Gastroesophageal sphincter (tissue), 4 donors: Measurements from ENCODE around the genes CFLAR, CASP8 and TRAK2.

- PRO-cap: no peak
- RAMPAGE, long total RNA, 4 experiments: no peak in any of the 4 experiments
Measured at GRCh38 chr2:200742378-200742807, 69.3 kb upstream of the BZW1 start.

DNA sequence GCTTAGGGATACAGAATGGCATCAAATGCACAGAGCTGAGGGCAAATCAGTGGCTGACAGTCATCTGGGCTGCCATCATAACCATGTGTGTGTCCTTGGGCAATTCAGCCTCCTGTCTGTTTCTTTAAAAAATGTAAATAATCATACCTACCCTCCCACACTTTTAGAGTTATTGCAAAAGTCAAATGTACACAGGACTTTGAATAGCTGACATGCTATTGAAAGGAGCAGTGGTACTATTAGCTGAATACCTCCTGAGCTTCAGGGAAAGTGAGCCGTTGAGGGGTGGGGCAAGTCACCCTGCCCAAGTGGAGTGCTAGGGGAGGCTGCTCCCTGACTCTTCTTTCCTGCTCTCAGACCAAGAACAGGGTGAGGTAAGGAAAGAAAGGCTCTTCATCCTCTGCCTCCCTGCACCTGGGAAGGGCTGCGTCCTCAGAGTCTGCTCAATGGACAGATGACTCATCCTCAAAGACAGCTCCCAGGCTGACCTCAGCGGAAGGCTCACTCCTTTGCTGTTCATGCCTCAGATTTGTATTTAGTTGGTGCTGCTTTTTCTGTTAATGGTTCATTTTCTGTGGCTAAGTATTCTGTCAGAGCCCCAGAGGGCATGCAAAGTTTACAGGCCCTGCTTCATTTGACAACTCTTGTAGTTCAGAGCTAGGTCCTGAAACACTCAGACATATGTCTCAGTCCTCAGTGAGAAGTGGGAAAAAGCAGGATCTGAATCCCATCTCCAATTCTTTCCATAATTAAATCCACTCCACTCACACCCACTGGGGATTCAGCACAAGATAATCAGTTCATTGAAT is 54.8 kb upstream of the BZW1 start:
- PRO-cap: no peak
- RAMPAGE, long total RNA, 4 experiments: no peak in any of the 4 experiments

DNA sequence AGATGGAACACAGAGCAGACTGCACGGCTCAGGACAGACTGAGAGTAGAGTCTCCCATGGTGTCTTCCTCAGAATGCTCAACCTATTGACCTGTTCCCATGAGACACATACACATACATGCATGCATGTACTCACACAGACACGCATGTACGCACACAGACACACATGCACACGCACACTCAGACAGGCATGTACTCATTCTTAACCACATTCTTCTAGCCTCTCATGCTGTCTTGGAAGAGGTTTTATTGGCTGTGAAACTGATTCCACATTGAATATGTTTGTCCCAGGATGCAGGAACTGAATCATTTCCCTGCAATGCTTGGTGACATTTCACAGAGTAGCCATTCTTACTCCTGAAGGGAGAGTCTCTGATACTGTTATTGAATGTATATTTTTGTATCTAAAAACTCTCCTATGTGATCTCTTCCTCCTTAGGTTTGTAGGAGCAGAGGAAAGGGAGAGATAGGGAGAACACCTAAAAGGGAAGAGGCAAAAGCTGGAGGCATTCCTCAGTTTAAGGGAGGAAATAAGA is 23.4 kb upstream of the BZW1 start:
- PRO-cap: no peak
- RAMPAGE, long total RNA, 4 experiments: no peak in any of the 4 experiments

DNA sequence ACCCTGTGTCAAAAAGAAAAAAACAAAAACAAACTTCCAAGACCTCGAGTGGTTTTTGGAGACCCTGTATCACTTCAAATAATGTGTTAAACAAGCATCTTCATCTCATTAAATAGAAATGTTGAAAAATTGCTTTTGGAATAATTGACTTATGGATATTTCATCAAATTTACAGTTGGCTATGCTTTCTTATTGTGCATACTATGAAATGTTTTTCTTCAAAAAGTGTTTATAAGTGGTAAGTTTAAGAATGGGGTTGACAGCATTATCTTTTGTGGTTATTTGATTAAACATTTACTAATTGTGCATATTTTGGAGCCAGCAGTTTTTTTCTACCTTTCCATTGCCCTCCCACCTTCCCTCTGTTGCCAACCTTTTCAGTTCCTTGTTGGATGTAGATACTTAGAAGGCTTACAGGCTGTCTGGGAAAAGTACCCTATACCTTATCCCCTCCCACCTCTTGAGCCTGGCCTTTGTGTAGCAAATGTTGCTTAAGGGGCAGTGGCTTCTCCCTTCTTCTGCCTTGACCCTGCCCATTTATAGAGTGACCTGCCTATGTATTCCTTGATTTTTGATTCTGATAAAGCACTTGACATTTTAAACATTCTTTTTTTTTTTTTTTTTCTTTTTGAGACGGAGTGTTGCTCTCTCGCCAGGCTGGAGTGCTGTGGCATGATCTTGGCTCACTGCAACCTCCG is 1.3 kb downstream of the NIF3L1 start:
- PRO-cap: no peak
- RAMPAGE, long total RNA, 4 experiments: no peak in any of the 4 experiments

- PRO-cap: no peak
- RAMPAGE, long total RNA, 4 experiments: no peak in any of the 4 experiments
Measured at GRCh38 chr2:201058796-201059625, 12.5 kb downstream of the HYCC2 start.

- PRO-cap: bidirectional peak, plus-strand start at chr2:201116154, minus-strand start at chr2:201116214; bidirectional peak, plus-strand start at chr2:201116402, minus-strand start at chr2:201116427; bidirectional peak, plus-strand start at chr2:201116645, minus-strand start at chr2:201116642
- RAMPAGE, long total RNA, 4 experiments: start-site peak on the plus strand in 4 of 4 experiments, at chr2:201116160-201116424 at its widest, 23 to 514 reads per replicate
Measured at GRCh38 chr2:201116080-201116767, at the start of gene CFLAR. Gene CFLAR (plus strand): TSS chr2:201116164.

DNA sequence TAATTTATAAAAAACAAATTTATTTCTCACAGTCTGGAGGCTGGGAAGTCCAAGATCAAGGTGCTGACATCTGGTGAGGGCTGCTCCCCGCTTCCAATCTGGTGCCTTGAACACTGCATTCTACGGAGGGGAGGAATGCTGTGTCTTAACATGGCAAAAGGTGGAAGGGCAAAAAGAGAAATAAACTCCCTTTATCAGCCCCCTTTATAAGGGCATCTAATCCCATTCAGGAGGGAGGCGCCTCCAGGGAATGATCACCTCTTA is 7.3 kb downstream of the CFLAR start:
- PRO-cap: no peak
- RAMPAGE, long total RNA, 4 experiments: no peak in any of the 4 experiments

- PRO-cap: no peak
- RAMPAGE, long total RNA, 4 experiments: no peak in any of the 4 experiments
Measured at GRCh38 chr2:201148254-201148863, 32.4 kb downstream of the CFLAR start.

GRCh38 chr2:201157453-201158878 is 25.0 kb upstream of the CASP10 start:
- PRO-cap: bidirectional peak, plus-strand start at chr2:201158335, minus-strand start at chr2:201158162
- RAMPAGE, long total RNA, 4 experiments: no peak in any of the 4 experiments

GRCh38 chr2:201254123-201255055 is 5.9 kb upstream of the CASP8 start:
- PRO-cap: no peak
- RAMPAGE, long total RNA, 4 experiments: no peak in any of the 4 experiments

GRCh38 chr2:201260337-201260897 is at the start of gene CASP8:
Gene CASP8 (plus strand): TSS chr2:201260536.
- PRO-cap: bidirectional peak, plus-strand start at chr2:201260563, minus-strand start at chr2:201260435
- RAMPAGE, long total RNA, 4 experiments: start-site peak on the plus strand in 2 of 4 experiments, at chr2:201260502-201260564 at its widest, 24 to 41 reads per replicate

DNA sequence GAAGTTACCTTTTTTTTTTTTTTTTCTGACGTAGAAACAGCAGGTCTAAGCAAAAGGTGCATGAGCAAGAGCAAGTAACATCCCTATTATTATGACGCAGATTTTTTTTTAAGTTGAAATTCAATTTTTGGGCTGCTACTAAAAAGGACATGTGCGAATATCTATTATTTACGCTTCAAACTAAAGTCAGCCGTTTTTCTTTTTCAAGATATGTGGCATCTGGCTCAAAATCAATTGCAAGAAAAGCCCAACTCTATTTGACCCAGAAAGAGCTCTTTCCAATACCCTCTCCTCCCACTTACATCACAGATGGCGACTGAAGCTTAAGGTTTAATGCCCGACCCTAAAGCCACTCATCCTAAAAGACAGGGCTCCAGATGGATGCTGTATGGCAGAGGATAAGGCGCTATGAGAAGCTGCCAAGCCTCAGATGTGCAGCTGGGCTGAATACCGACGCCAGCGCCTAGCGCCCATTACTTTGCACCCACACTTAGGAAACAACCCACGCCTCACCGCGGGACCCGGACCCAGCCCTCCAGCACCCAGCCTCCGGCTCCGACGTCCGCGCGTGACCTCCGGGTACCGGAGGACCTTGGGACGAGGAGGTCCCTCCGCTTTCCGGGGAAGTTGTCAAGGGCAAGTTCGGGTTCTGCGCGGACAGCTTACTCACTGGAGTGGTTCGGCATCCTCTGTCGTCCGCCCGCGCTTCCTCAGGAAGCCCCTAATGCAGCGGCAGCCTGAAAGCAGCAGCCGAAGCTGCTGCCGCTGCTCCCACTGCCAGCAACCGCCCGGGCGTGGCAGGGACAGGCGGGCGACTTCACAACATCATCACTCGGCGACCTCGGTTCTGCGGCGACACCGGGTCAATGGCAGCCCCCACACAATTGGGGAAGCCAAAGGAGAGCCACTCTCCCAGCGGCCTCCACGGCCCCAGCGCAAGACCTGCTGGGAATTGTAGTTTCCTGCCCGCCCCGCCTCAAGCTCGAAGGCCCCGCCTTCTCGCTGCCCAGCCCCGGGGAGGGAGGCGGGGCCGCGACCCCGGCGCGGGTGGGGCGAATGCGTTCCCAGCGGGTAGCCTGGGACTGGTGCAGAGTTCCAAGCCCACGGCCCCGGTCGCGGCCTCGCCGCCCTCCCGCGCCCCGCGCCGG is at the start of gene TRAK2:
Gene TRAK2, minus strand, starts transcription at position 779 of the 1,148 bp plus-strand sequence.
- PRO-cap: unidirectional peak, plus-strand start at position 429 of the sequence; bidirectional peak, plus-strand start at position 1,061 of the sequence, minus-strand start at position 776 of the sequence
- RAMPAGE, long total RNA, 4 experiments: start-site peak on the minus strand in 4 of 4 experiments, centred at positions 832 to 854 of the sequence, 410 to 1,920 reads per replicate

DNA sequence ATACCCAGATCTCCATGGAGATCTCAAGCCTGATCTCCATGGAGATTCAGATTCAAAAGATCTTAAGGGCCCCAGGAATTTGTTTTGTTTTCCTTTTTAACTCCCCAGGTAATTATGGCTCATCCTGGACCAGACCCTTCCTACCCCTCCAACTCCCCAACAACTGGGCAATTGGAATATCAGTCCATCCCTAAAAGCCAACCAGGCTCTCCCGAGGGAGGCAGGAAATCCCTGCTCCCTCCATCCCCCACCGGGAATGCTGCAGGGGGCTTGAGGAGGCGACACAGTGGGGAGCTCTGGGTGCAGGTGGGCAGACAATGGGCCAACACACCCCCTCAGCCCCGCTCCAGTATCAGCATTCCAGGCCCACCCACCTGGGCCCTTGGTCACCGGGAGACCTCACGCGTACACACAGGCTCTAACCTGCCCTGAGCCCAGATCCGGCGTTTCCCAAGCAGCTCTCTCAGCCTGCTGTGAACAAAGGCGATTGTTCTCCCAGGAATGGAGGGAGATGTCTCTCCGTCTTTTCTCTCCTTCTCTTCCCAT is 37.7 kb upstream of the FZD7 start:
- PRO-cap: no peak
- RAMPAGE, long total RNA, 4 experiments: no peak in any of the 4 experiments

DNA sequence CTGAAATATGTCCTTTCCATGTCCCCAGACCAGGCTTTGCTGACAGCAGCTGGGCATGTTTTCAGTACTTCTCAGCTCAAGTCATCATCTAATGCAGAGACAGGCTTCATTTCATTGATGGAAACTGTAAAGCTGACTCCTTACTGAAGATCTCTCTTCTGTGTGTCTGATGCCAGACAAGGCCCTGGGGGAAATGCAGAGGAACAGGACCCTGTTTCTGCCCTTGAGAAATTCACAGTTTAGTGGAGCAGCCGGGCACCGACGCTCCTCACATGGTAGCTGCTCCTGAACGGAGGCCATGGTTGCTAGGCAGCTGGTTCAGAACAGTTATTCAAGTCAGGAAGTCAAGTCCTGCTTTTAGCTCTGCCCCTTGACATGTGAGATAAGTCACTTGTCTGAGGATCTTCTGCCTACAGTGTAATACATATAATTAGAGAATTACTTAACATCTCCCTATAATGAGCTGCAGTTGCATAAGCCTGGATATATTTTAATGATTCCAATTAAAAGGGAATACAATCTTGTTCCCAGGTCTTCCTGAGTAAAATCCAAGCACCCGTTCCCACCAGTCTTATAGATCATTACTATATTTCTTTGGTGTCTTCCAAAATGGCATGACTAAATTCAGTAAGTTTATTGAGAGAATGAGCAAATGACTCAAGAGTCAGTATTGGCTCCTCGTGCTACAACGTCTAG is 24.4 kb upstream of the FZD7 start:
- PRO-cap: no peak
- RAMPAGE, long total RNA, 4 experiments: no peak in any of the 4 experiments

GRCh38 chr2:202035477-202036506 is 2.1 kb downstream of the FZD7 start:
- PRO-cap: bidirectional peak, plus-strand start at chr2:202035725, minus-strand start at chr2:202035613
- RAMPAGE, long total RNA, 4 experiments: no peak in any of the 4 experiments

GRCh38 chr2:202113496-202113945 is 40.5 kb downstream of the KIAA2012 start:
- PRO-cap: no peak
- RAMPAGE, long total RNA, 4 experiments: no peak in any of the 4 experiments

DNA sequence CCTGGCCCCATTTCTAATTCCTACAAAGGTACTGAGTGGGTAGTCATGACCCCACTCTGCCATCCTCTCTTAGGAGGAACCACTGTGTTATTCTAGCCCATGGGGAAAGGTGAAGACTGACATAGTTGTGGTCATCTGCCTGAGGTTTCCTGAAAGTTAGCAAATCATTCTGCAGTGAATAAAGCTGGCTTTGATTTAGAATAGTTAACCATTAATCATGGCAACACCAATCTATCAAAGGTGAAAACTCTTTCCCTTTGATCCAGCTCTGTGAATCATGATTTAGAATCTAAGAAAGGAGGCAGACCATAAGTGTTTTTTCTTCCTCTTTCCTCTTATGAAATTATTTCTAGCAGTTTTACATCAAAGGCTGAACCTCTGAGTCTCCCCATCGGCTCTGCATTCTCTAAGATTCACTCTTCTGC is 50.8 kb downstream of the SUMO1 start:
- PRO-cap: no peak
- RAMPAGE, long total RNA, 4 experiments: no peak in any of the 4 experiments

- PRO-cap: bidirectional peak, plus-strand start at chr2:202375189, minus-strand start at chr2:202375062; bidirectional peak, plus-strand start at chr2:202375886, minus-strand start at chr2:202376076
- RAMPAGE, long total RNA, 4 experiments: start-site peak on the plus strand in 1 of 4 experiments, at chr2:202375803-202375902 at its widest, 16 reads per replicate
Measured at GRCh38 chr2:202374932-202375937, 892 bp upstream of the BMPR2 start.

DNA sequence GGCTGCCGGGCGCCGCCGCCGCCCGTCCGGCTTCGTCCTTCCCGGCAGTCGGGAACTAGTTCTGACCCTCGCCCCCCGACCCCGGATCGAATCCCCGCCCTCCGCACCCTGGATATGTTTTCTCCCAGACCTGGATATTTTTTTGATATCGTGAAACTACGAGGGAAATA is 756 bp downstream of the BMPR2 start:
- PRO-cap: no peak
- RAMPAGE, long total RNA, 4 experiments: no peak in any of the 4 experiments

GRCh38 chr2:203070506-203070778 is 55.8 kb downstream of the NBEAL1 start:
- PRO-cap: no peak
- RAMPAGE, long total RNA, 4 experiments: no peak in any of the 4 experiments